Thyroid gland (tissue), 7 donors: Measurements from ENCODE around the gene STAB1.

GRCh38 chr3:52468785-52469698 is 13.6 kb downstream of the NISCH start:
- PRO-cap, 2 experiments = no peak in any of the 2 experiments
- RAMPAGE, long total RNA, 5 experiments = no peak in any of the 5 experiments

GRCh38 chr3:52494730-52495741 is at the start of gene STAB1:
TSS of gene STAB1 (plus strand) at chr3:52495338.
- PRO-cap, 2 experiments = peak in 2 of 2 experiments; most common plus-strand start chr3:52495338 (in 1); most common minus-strand start chr3:52495073 (in 1)
- RAMPAGE, long total RNA, 5 experiments = start-site peak on the plus strand in 5 of 5 experiments, at chr3:52495290-52495406 at its widest, 17 to 697 reads per replicate

- PRO-cap, 2 experiments = peak in 1 of 2 experiments; most common plus-strand start chr3:52495988 (in 1); most common minus-strand start chr3:52495943 (in 1)
- RAMPAGE, long total RNA, 5 experiments = no peak in any of the 5 experiments
Measured at GRCh38 chr3:52495742-52496175, 621 bp downstream of the STAB1 start.

DNA sequence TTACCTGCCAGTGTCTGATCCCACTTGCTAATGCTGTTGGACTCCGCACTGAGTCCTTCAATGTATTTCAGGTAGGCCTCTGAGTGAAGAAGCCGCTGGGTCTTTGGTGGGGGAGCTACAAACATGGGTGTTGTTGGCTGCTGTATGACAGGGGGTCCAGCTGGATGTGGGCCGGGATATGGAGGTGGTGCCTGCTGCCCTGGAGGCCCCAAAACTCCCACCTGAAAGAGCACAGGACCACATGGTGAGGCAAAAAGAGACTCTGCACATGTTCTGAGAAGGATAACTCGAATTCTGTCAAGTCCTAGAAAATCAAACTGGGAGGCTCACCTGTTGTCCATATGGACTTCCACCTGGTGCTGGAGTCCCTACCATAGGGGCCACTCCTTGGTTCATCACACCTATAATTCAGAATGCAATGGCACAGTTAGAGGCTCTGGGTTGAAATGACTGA is 14.0 kb downstream of the UQCC5 start:
- PRO-cap, 2 experiments = no peak in any of the 2 experiments
- RAMPAGE, long total RNA, 5 experiments = no peak in any of the 5 experiments

DNA sequence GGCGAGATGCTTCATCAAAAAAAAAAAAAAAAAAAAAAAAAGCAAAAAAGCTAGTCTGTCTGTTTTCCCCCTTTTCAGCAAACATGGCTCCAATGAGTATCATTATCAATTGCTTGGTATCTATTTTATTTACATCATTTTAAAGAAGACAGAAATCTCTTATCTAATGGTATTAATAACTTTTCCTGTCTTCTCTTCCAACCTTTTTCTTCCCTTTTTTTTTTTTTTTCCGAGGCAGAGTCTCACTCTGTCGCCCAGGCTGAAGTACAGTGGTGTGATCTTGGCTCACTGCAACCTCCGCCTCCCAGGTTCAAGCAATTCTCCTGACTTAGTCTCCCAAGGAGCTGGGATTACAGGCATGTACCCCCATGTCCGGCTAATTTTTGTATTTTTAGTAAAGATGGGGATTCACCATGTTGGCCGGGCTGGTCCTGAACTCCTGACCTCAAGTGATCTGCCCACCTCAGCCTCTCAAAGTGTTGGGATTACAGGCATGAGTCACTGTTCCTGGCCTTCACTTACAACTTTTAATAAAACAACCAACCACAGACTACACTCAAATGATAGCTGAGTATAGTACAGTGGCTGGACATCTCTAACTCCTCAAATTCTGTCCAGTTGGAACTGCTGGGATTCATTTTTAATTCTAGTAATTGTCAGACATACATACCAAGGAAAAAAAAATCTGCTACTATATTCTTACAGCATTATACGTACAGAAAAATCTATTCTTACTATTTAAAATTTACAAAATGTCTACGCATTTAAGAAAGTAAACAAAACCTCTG is 71.3 kb upstream of the GNL3 start:
- PRO-cap, 2 experiments = no peak in any of the 2 experiments
- RAMPAGE, long total RNA, 5 experiments = no peak in any of the 5 experiments

GRCh38 chr3:52679258-52680288 is 6.3 kb upstream of the GNL3 start:
- PRO-cap, 2 experiments = no peak in any of the 2 experiments
- RAMPAGE, long total RNA, 5 experiments = no peak in any of the 5 experiments

- PRO-cap, 2 experiments = no peak in any of the 2 experiments
- RAMPAGE, long total RNA, 5 experiments = no peak in any of the 5 experiments
Measured at GRCh38 chr3:52695912-52696351, 9.7 kb downstream of the GLT8D1 start.

GRCh38 chr3:52697201-52698381 is 8.0 kb downstream of the GLT8D1 start:
- PRO-cap, 2 experiments = no peak in any of the 2 experiments
- RAMPAGE, long total RNA, 5 experiments = no peak in any of the 5 experiments

- PRO-cap, 2 experiments = no peak in any of the 2 experiments
- RAMPAGE, long total RNA, 5 experiments = no peak in any of the 5 experiments
Measured at GRCh38 chr3:52801895-52802399, 7.4 kb downstream of the ITIH3 start.

- PRO-cap, 2 experiments = no peak in any of the 2 experiments
- RAMPAGE, long total RNA, 5 experiments = no peak in any of the 5 experiments
Measured at GRCh38 chr3:52813181-52813763, 17.2 kb downstream of the ITIH4 start.

GRCh38 chr3:52816877-52817345 is 13.6 kb downstream of the ITIH4 start:
- PRO-cap, 2 experiments = no peak in any of the 2 experiments
- RAMPAGE, long total RNA, 5 experiments = no peak in any of the 5 experiments

DNA sequence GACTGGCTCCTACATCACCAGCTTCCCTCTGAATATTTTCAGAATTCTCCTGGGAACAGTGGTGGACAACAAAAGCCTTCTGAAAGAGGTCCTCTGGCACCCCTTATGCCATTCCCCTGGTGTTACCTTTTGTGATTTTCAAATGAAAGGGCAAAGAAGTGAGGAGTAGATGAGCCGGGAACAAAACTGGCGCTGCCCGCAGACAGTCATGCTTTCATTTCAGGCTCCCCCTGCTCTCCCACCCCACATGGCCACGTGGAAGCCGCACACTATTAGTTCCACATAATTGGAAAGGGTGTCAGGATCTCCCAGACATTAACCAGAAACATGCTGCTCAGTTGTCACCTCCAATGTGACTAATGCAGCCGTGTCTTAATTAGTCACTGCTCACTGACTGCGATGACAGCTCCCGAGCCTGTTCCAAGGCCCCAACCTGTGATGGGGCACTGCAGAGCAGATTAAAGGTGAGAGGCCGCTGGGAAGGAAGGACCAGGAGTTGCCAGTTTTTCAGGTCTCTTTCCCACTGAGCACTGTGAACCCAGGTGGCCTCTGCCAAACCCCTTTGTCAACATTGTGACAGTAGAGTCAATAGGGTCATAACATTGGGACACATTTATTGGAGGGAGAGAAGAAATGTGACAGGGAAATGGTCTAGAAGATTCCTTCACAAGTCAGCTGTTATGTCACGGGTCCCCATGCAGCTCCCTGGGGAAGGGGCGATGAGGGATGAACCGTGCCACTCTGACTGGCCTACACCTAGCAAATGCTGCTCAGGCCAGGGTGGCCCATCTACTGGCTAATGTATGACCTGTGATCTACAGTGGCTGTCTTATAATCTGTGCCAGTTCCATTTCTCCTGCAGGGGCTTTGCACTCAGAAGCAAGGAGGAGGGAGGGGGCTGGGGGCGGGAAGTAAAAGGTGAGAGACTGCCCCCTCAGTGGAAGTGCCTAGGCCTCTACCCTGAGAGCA is 38.6 kb upstream of the SFMBT1 start:
- PRO-cap, 2 experiments = no peak in any of the 2 experiments
- RAMPAGE, long total RNA, 5 experiments = no peak in any of the 5 experiments

GRCh38 chr3:53102698-53103000 is 27.6 kb downstream of the RFT1 start:
- PRO-cap, 2 experiments = no peak in any of the 2 experiments
- RAMPAGE, long total RNA, 5 experiments = no peak in any of the 5 experiments

DNA sequence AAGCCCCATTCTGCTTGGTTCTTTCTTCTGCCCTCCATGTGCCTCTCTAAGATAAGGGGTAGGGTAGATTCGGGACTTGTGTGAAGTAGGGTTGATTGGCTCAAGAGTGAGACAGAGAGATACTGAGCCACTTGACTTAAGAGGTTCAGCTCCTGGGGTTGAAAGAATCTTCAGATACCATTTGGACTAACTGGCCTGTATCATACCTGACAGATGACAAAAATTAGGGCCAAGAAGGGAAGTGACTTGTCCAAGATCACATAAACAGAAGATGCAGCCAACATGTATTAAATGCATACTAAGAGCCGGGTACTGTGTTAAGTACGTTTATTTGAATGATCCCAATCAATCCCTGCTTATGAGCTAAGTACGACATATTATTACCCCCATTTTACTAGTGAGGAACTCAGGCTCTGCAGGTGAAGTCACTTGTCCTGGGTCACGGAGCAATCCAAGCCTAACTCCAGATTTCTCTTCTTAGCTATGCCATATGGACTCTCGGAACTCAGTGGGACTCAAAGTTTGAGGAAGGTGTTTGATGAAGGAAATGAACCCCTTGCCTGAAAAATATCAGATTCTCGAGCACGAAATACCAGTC is 693 bp downstream of the RFT1 start:
- PRO-cap, 2 experiments = no peak in any of the 2 experiments
- RAMPAGE, long total RNA, 5 experiments = no peak in any of the 5 experiments

GRCh38 chr3:53161873-53162152 is 804 bp downstream of the PRKCD start:
- PRO-cap, 2 experiments = peak in 2 of 2 experiments; most common plus-strand start chr3:53161945 (in 1); most common minus-strand start chr3:53162069 (in 2)
- RAMPAGE, long total RNA, 5 experiments = no peak in any of the 5 experiments

- PRO-cap, 2 experiments = no peak in any of the 2 experiments
- RAMPAGE, long total RNA, 5 experiments = no peak in any of the 5 experiments
Measured at GRCh38 chr3:53188838-53189338, 27.9 kb downstream of the PRKCD start.

DNA sequence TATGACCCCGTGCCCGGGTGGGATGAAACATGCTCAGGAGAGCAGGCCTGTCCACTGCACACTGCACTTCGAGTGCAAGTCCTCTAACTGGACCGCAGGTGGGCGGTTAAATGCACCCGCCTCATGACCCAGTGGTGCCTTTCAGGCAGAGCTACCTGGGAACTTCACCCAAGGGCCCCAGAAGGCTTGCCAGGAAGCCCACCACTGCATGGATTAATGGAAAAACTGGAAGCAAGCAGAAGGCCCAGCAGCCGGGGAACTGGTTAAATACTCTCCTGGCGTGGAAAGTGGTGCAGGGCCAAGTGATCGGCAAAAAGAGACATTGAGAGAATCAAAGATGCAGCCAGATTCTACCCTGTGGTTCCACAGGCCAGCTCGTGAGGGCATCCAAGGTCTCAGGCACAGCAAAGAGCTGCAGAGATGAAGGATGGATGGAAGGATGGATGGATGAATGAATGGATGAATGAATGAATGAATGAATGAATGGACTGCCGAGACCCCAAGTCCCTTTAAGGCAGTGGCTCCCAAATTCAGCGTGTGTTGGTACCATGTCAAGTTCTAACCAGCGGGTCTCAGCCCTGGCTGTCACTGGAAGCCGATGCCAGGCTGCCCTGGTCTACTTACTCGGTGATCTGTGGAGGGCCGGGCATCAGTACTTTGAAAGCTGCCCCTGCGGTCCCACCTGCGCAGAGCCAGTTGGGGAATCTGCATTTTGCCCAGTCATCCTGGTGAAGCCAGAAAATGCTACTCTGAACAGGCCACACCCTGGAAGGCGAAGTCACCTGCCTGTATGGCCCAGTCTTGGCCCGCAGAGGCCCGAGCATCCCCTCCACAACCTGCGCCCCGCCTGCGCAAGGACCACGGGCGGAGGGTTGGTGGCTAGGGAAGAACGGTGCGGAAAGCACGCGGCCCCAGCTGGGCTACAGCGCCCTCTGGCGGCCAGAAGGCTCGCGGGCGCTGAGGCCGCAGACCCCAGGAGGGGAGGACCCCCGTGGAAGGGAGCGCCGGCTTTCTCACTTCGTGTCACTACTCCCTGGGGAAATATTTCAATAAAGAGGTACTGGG is 34.5 kb downstream of the PRKCD start:
- PRO-cap, 2 experiments = no peak in any of the 2 experiments
- RAMPAGE, long total RNA, 5 experiments = no peak in any of the 5 experiments

- PRO-cap, 2 experiments = no peak in any of the 2 experiments
- RAMPAGE, long total RNA, 5 experiments = no peak in any of the 5 experiments
Measured at GRCh38 chr3:53225371-53226214, 30.2 kb downstream of the TKT start.

DNA sequence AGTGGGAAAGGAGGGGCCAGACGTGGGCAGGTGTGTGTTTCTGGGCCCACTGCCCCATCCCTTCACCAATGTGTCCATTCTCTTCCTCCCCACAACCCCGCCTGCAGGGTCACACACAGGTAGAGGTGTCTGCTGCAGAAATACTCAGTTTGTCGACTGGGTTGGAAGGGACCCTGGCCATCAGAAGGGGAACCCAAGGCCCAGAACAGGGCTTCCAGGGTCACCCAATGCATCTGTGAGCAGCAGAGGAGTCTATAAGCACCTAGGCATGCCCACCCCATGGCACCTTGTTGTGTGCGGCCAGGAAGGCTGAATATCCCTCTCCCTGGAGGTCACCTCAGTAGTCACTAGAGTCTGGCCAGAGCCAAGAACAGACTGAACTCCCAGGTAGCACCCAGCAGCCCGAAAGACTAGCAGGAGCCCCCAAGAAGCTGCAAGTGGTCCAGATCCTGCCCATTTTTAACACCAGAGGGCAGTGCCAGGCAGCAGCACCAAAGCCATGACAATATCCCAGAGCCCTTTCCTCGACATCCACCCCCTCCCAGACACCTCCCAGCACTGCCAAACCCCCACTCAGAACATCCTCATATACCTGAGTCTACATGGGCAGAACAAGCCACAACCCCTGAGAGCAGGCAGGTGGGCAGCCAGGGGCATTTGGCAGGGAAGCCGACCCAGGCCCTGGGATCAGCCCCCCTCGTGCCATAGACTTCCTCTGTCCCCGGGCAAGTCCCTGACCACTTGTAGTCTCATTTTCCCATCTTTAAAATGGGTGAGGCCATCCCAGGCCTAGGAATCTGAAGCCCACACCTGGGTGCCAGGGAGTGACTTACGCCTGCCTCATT is 23.8 kb downstream of the TKT start:
- PRO-cap, 2 experiments = no peak in any of the 2 experiments
- RAMPAGE, long total RNA, 5 experiments = no peak in any of the 5 experiments

DNA sequence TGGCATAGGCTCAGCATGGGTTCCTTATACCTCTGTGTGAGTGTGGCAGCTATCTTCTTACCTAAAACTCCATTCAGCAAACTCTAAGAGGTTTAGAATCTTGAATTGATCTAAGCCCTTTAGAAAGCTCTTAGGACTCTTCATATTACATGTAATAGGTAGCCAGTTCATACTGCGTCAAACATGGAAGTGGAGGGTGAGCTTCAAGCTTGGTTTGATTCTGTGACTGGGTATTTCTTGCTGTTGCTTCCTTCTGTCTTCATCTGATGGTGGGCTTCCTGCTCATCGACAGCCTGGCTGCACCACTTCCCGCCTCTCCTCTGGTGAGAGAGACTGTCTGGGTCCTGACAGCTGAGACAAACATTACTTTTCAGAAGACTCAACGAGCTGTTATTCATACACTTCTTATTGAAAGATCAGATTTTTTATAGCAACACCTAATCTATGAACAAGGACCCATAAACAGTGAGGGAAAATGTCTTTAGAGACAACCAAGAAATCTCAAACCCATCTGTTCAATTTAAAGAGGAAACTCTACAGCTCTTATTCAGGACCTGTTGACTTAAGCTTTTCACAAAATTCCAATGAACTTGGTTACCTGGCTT is 19.4 kb upstream of the TKT start:
- PRO-cap, 2 experiments = no peak in any of the 2 experiments
- RAMPAGE, long total RNA, 5 experiments = no peak in any of the 5 experiments